Bronchial epithelial cell (primary cell): ENCODE data around the genes SPTA1 and ACKR1.

GRCh38 chr1:157992142-157992483, 1.3 kb upstream of the KIRREL1 start:
- RRBS, 2 experiments = no CpG with 5 or more reads among the region's 3 CpGs

GRCh38 chr1:158147547-158148380, 19.7 kb upstream of the SMIM42 start:
- RRBS, 2 experiments = no CpG with 5 or more reads among the region's 8 CpGs

DNA sequence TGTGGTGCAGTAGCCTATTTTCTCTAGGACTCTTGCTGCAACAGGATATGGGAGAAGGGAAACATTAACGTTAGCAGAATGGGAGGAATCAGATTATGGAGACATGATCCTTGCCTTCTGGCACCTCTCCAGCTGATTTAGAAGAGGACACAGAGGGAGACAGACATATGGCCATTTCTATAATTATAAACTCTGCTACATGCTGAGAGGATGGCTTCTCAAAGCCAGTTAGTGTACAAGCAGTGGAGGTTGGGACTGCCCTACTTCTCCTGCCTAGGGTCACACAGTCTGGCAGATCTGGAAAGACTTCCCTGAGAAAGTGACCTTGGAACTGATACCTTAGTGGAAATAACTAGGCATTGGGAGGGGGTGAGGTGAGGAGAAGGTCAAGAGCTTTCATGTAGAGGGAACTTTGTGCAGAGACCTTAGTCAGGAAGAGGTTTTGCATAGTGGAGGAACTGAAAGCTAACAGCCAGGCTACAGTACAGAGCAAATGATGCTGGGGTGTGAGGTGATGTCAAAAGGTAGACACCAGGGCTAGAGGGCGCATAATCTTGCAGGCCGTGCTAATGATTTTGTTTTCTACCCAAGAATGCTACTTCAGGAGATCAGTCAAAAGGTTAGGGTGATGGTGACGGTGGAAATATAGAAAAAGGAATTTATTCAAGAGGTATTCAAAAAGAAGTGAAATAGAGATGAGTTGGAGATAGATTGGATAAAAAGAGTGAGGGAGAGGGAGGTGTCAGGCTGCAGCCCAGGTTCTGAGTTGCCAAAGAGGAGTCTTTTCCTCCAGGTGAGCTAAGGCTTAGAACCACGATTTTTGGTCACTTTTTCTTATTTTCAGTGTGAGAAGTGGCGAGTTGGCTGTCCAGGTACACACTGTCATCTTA, 1.1 kb upstream of the CD1D start:
- RRBS, 2 experiments = no CpG with 5 or more reads among the region's 6 CpGs

GRCh38 chr1:158686453-158686993, at the start of gene SPTA1:
Gene SPTA1 (minus strand): TSS chr1:158686715.
- RRBS, 2 experiments = no CpG with 5 or more reads among the region's 5 CpGs

DNA sequence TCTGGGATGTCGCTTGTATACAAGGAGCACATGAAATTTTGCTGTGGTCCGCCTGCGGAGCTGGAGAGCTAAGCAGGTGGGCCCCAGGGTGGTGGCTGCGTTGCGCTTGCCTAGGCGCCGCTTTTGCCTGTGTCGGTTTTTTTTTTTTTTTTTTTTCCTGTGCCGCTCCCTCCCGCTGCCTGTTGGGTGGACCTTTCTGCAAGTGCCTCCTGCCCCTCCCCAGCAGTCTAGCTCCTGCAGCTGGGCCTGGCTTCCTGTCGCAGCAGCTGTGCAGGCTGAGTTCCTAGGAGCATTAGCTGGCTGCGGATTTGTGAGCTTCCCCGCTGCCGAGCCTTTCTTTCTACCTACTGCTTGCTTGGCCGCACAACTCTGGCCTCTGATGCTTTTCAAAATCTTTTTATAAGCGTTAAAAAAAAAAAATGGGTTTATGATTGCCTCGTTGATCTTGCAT, 20.6 kb downstream of the PYHIN1 start:
- RRBS, 2 experiments = no CpG with 5 or more reads among the region's 17 CpGs

- RRBS, 2 experiments = no CpG with 5 or more reads among the region's 17 CpGs
These were observed 2.9 kb downstream of the PYDC5 start for GRCh38 chr1:158999329-159000386.

DNA sequence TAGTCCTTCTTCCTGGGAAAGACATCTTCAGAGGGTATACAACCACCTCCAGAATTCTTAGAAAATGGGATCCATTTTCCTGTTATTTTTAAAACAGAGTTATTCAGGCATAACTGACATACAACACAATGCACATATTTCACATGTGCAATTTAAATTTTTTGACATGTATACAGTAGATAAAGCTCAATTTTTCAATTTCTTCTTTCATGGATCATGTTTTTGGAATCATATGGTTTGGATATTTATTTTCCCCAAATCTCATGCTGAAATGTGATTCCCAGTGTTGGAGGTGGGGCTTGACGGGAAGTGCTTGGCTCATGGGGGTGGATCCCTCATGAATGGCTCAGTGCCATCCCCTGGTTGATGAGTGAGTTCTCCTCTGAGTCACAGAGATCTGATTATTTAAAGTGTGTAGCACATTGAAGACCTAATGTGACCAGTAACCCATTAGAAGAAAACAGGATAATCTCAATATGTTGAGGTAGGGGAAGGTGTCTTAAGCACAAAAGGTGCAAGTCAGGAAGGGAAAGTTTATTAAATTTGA, 2.0 kb downstream of the PYDC5 start:
- RRBS, 2 experiments = no CpG with 5 or more reads among the region's 1 CpG

- RRBS, 2 experiments = no CpG with 5 or more reads among the region's 9 CpGs
These were observed 30.0 kb upstream of the CADM3 start for GRCh38 chr1:159141500-159141802.

DNA sequence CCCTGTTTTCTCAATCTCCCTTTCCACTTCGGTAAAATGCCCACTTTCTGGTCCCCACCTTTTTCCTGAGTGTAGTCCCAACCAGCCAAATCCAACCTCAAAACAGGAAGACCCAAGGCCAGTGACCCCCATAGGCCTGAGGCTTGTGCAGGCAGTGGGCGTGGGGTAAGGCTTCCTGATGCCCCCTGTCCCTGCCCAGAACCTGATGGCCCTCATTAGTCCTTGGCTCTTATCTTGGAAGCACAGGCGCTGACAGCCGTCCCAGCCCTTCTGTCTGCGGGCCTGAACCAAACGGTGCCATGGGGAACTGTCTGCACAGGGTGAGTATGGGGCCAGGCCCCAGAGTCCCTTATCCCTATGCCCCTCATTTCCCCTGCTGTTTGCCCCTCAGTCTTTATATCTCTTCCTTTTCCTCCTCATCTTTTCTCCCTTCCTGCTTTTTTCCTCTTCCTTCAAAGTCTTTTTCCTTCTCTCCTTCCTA, at the start of gene ACKR1:
ACKR1 (plus strand) TSS at position 215 of the 481 bp plus-strand sequence.
- RRBS, 2 experiments = no CpG with 5 or more reads among the region's 6 CpGs

GRCh38 chr1:159557128-159557578, 21.3 kb upstream of the OR10J5 start:
- RRBS, 2 experiments = no CpG with 5 or more reads among the region's 4 CpGs

DNA sequence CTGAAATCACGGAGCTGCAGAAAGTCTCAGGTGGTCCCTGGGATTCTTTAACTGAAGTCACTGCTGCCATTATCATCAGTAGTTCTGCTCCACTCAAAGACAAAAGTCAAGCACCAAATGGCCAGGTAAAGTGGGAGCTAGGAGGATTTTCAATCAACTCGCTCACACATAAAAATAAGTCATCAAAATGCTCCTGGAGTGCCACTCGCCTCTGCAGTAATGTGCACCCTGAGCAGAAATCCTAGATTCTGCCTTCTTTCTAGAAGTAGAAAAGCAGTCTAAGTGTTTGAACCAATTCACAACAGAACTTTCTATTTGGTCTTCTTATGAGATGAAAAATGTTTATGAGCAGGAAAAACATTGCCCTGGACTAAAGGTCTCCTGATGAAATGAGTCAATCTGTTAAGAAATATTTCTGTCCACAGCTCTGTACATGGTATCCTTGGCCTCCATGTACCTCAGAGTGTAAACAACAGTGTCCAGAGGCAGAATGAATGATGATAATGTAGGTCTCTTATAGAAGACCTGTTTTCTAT, 6.3 kb upstream of the APCS start:
- RRBS, 2 experiments = no CpG with 5 or more reads among the region's 3 CpGs

- RRBS, 2 experiments = no CpG with 5 or more reads among the region's 8 CpGs
These were observed 567 bp downstream of the APCS start for GRCh38 chr1:159587992-159588794.

DNA sequence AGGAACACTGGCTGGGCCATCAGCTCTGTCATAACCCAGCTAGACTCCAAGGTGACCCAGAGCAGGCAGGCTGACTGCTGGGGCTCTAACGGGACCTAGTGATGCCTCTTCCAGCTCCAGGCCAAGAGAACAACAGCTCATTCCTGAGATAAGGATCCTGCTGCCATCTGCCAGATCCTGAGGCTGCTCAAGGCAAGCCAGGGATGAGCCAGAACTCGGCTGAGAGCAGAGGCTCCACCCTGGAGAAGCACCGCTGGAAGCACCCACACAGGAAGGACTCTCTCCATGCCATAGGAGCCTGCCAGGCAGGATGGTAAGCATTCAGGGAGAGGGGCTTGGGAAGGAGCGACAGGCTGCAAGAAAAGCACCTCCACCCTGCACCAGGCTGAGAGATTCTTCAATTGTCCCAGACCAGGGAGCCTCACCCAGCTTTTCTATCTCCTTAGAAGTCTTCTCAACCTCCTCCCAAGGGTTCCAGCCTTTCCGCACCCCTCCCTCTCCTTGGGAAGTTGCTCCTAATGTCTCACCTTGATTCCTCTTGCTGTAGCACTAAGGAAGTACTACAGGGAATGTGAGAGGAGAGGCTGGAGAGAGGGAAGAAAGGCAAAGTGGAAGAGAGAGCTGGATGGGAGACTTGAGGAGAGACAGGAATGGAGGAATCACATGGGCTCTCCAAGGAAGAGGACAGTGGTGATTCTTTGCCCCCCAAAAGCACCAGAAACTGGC, 1.8 kb downstream of the VSIG8 start:
- RRBS, 2 experiments = no CpG with 5 or more reads among the region's 5 CpGs

DNA sequence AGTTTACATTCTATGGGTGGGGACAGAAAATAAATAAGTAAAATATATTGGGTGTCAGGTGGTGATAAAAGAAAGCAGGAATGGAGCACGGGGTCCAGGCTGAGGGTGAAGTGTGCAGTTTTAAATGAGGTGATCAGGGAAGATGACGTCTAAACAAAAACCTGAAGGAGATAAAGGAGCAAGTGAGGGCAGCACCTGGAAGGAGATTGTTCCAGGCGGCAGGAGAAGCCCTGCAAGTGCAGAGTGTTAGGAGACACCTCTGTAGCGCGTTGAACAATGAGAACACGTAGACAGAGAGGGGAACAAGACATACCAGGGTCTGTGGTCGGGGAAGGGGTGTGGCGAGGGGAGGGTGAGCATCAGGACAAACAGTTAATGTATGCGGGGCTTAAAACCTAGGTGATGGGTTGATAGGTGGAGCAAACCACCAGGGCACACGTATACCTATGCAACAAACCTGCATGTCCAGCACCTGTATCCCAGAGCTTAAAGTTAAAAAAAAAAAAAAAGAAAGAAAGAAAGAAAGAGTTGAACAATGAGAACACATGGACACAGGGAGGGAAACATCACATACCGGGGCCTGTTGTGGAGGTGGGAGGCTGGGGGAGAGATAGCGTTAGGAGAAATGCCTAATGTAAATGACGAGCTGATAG, 10.6 kb downstream of the TAGLN2 start:
- RRBS, 2 experiments = no CpG with 5 or more reads among the region's 13 CpGs

- RRBS, 2 experiments = no CpG with 5 or more reads among the region's 6 CpGs
These were observed 2.5 kb downstream of the TAGLN2 start for GRCh38 chr1:159922820-159923115.

GRCh38 chr1:159939705-159940371, 5.6 kb downstream of the IGSF9 start:
- RRBS, 2 experiments = no CpG with 5 or more reads among the region's 9 CpGs

DNA sequence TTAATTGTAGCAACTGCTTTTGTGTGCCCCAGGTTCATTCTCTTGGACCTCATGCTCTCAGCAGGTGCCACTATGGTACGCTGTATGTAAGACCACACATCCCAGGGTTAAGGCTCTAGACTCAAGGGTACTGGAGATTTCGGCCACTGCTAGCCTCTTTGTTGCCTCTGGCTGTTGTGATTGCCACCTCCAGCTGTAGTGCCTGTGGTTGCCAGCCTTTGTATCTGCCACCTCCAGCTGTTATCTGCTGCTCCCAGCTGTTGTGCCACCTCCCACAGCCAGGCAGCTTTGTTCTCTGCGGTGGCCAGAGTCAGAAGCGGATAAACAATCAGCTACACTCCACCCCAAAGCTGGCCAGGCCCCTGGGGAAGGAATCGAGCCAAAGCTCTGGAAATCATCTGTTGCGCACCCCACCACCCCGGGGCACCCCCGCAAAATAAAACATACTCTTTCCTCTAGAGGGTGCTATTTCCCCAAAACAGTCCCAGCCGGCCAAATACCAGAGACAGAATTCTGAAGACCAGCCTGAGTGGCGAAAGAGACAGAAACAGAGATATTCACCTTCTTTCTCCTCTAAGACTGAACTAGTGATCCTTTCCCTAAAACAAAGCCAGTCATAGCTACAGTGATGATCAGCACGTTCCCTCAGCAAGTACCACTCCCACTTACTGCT, 14.8 kb upstream of the PIGM start:
- RRBS, 2 experiments = 0% methylated on average over 1 of the region's 11 CpGs; no CpG with 5 or more reads in 1 of the 2 experiments

DNA sequence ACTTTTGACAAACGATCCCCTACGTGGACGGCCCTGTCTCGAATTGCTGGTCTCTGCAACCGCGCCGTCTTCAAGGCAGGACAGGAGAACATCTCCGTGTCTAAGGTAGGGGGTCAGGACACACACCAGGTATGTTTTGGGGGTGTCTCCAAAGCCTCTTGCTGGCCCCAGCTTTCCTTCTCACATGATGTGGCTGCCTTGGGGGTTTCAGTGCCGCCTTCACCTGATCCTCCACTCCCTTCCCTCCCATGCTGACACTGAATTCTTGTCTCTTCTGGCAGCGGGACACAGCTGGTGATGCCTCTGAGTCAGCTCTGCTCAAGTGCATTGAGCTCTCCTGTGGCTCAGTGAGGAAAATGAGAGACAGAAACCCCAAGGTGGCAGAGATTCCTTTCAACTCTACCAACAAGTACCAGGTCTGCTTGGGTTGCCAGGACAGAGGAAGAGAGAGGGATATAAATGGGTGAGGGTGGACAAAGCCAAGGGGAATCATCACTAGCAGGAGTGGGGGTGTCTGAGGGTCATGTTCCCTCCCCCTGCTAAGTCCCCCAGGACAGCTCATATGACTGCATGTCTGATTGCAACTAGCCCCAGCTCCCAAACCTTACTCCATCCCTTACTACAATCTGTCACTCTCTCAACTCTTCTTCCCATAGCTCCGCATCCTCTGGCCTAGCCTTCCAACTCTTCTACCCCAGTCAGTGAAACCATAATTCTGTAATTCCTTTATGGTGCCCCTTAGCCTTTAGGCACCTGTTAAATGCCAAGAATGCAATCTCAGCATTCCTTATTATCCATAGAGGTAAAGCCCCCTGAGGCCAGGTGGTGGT, 13.6 kb downstream of the ATP1A2 start:
- RRBS, 2 experiments = no CpG with 5 or more reads among the region's 11 CpGs

- RRBS, 2 experiments = no CpG with 5 or more reads among the region's 6 CpGs
These were observed 901 bp downstream of the DCAF8 start for GRCh38 chr1:160261499-160261796.